REH cell (cell line): Measurements from ENCODE around the genes LAMP1, ATP4B and GRK1.

DNA sequence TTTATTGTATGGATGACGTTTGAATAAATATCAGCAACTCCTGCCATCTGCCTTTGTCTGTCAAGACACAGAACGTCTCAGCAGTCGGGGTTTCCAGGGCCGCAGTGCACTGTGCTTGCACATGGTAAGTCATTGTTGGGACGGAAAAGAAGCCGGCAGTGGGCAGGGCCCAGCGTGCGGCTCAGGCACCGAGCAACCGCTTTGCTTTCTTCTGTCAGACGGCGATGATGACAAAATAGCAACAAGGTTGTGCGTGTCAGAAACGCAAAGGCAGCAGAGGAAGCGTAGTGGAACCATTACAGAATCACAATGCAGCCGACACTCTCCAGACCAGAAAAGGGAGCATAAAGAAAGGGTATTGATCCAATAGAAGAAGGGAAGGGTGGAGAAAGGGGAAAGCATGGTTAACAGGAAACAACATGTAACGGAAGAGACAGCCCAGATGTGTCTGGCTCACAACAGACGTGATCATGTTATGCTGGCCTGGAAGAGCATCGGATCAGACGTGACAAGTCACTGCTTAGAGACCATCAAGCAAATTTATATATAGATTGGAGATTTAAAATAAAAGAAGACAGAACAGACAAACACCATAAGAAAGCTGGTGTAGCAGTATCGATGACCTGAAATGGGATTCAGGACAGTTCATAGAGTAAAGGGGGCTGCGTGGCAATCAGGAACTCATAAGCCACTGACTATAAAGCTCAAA, 6.9 kb upstream of the F7 start:
- PRO-cap = no peak

DNA sequence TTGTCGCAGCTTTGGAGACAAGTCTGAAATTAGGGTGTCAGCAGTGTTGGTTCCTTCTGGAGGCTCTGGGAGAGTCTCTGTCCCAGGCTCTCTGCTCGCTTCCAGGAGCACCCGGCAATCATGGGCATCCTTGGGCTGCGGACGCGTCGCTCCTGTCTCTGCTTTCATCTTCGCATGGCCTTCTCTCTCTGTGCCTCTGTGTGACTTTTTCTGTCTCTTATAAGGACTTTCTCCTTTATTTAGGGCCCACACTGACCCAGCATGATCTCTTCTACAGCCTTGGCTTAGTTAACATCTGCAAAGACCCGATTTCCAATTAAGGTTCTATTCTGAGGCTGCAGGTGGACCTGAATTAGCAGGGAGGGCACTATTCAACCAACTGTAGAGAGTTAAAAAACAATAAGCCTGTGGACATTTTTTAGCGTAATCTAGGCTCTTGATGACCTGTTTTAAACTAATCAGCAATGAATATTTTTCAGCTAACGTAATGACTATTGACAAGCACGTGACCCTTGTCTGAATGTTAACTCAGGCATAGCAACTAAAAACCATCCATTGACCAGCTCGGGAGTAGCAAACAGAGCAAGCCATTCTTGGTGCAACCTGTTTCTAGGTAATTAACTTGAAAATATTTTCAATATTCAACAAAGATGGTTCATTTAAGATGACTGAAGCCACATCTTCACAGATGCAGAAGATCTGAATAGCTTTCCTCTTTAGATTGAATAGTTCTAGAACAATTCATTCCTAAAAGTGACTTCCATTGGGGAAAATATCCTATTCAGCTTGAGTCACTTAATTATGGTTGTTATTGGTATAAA, 15.2 kb downstream of the F10 start:
- PRO-cap = no peak

GRCh38 chr13:113152630-113153240, 5.7 kb upstream of the PROZ start:
- PRO-cap = no peak

DNA sequence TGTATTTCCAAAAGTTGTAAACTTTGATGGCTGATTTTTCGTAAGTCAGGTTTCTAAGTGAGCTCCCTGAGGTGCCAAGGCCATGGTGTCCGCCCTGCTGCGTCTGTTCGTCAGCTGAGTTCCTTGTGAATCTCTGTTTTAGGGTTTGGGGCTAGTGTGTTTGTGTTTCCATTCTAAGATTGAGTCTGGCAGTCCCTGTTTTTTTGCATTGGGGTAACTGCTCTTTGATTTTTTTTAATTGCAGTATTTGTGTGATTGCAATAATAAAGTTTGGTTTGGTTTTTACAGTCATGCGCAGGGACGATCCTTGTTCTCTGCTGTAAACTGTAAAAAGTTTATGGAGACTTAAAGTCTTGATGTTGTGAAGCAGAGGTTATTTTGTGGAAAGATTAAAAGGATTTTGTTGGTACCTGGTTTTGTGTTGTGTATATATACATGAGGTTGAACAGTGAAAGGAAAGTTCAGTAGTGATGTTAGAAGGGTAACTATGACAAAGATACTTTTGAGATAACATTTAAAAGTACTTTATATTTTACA, 32.8 kb upstream of the LAMP1 start:
- PRO-cap = no peak

GRCh38 chr13:113296716-113297332, at the start of gene LAMP1:
LAMP1 (plus strand) TSS chr13:113297239.
- PRO-cap = bidirectional peak, plus-strand start at chr13:113297265, minus-strand start at chr13:113296902

DNA sequence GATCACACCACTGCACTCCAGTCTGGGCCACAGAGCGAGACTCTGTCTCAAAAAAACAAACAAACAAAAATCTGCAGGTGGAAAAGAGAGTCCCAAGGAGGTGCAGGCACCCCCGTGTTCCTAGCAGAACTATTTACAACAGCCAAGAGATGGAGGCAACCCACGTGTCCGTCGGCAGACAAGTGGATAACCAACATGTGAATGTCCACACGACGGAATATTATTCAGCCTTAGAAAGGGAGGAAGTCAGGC, 29.5 kb downstream of the LAMP1 start:
- PRO-cap = no peak

DNA sequence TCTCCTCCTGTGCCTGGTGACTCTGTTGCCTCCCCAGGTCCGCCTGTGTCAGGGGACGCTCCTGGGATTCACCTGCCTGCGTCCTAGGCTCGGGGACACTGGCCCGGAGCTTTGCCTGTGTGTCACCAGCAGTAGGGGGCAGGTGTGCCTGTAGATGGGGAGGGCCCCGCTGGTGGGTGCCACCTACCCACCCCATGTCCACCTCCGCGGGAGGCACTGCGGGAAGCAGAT, 41.1 kb upstream of the GRTP1 start:
- PRO-cap = no peak

DNA sequence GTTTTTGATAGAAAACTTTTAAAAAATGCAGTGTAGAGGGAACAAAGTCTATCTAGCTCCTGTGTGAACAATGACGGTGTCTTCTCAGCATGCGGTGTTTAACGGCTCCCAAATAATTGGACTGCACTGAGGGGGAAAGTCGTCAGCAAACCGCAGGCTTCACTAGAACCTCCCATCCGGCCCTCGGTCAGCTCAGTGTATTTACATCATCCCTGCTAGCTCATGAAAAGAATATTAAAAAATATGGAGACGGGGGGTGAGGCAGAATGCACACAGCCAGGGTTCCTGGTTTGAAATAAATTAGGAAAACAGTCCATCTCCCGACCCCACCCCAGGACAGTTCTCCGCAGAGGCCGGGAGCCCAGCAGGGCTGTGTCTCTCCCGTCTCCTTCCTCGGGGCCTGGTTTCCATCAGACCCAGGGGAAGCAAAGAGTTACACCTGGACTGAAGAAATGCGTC, 757 bp upstream of the ADPRHL1 start:
- PRO-cap = no peak

- PRO-cap = no peak
Observed at GRCh38 chr13:113657965-113658267, at the start of gene ATP4B. ATP4B (minus strand) TSS chr13:113658198.

DNA sequence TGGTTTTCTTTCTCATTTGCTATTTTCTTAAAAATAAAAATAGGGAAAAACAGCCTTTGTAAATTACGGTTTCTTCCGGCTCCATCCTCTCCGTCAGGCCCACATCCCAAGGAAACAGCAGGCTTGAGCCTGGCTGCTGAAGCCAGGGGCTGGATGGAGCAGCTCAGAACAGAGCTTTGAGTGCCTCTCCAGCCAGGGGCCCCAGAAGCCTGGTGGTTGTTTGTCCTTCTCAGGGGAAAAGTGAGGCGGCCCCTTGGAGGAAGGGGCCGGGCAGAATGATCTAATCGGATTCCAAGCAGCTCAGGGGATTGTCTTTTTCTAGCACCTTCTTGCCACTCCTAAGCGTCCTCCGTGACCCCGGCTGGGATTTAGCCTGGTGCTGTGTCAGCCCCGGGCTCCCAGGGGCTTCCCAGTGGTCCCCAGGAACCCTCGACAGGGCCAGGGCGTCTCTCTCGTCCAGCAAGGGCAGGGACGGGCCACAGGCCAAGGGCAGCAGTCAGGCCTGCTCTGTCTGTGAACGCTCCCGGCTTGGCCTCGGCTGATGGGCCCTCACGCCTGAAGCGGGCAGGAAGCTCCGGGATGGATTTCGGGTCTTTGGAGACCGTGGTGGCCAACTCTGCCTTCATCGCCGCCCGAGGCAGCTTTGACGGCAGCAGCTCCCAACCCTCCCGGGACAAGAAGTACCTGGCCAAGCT, at the start of gene GRK1:
Gene GRK1 (plus strand): TSS at position 412 of the 695 bp plus-strand sequence.
- PRO-cap = no peak

- PRO-cap = no peak
Observed at GRCh38 chr13:113813370-113814123, 50.3 kb downstream of the GAS6 start.

DNA sequence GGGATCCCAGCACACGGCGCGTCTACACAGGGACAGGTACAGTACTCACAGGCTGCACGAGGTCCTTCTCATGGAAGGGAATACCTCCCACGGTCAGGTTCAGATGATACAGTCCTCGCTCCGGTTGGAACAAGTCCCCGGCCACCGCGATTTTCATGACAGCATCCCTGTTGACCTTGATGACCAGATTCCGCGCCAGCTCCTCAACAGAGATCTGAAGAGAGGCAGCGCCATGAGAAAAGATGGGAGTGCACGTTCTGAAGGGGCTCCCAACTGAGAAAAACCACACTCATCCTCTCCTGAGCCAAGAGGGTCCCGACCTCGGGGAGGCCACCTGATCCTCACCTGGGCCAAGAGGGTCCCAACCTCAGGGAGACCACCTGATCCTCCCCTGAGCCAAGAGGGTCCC, 35.4 kb downstream of the GAS6 start:
- PRO-cap = no peak

DNA sequence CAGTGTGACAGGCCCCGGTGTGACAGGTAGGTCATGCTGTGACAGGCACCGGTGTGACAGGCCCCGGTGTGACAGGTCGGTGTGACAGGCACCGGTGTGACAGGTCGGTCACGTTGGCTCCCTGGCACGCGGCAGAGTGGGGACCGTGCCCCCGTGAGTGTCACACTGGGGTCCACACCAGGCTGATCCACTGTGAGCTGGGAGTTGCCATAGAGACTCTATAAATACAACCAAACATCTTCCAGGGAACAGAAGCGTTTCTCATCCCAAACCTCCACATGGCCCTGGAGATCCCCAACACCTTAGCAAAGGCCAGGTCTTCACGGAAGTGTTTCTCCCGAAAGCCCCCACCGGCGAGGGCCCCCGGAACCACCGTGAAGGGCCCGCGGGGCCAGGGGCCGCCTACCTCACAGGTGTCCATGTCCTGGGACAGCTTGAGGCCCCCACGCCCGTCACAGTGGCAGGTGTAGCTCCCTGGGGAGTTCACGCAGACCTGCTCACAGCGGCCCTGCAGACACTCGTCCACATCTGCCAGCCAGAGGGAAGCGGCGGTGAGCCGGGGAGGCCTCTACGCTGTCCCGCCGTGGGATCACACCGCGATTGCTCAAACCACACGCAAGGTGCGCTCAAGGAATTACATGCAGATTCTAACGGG, 29.6 kb downstream of the GAS6 start:
- PRO-cap = no peak

GRCh38 chr13:113881592-113882669, 18.1 kb upstream of the GAS6 start:
- PRO-cap = no peak

GRCh38 chr13:113950312-113951022, 23.4 kb downstream of the C13orf46 start:
- PRO-cap = no peak

- PRO-cap = no peak
Observed at GRCh38 chr13:113978404-113979586, 4.9 kb upstream of the C13orf46 start.

- PRO-cap = no peak
Observed at GRCh38 chr13:114032036-114032518, 58.2 kb upstream of the C13orf46 start.

DNA sequence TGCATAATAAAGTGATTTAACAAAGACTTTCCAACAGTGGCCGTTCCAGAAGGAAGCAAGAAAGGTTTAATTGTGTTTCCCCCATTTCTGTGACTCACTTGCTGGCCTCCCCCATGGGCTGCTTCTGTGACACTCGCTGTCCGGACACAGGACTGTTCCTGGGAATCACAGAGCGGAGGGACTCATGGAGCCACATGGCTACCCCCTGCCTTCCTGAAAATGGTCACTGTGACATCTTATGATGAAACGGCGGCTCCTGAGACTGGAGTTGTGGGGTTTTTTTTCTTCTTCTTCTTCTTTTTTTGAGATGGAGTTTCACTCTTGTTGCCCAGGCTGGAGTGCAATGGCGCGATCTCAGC, 62.4 kb upstream of the C13orf46 start:
- PRO-cap = no peak

- PRO-cap = no peak
Observed at GRCh38 chr13:114101060-114101279, 31.5 kb downstream of the RASA3 start.

DNA sequence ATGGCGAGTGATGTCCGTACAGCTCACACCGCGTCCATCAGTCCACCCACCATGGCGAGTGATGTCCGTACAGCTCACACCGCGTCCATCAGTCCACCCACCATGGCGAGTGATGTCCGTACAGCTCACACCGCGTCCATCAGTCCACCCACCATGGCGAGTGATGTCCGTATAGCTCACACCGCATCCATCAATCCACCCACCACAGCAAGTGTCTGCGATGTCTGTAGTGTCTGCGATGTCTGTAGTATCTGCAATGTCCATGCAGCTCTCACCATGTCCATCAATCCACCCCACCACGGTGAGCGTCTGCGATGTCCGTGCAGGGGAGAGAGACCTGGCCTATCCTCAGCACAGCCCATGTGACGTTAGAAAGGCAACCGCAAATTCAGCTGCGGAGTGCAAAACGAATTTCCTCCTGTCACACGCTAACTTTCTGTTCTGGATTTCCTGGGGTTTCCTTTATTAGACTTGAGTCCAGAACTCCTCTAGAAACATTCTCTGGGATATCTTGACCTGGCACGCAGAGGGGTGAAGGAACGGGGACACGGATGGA, 18.5 kb downstream of the RASA3 start:
- PRO-cap = no peak